ENCODE measurements around the genes SH2B2 and FAM185A.

- PRO-cap, result no peak
Observed at GRCh38 chr7:101815740-101816549, 1.5 kb upstream of the CUX1 start.

GRCh38 chr7:101816550-101816836 is 933 bp upstream of the CUX1 start:
- PRO-cap, result no peak

DNA sequence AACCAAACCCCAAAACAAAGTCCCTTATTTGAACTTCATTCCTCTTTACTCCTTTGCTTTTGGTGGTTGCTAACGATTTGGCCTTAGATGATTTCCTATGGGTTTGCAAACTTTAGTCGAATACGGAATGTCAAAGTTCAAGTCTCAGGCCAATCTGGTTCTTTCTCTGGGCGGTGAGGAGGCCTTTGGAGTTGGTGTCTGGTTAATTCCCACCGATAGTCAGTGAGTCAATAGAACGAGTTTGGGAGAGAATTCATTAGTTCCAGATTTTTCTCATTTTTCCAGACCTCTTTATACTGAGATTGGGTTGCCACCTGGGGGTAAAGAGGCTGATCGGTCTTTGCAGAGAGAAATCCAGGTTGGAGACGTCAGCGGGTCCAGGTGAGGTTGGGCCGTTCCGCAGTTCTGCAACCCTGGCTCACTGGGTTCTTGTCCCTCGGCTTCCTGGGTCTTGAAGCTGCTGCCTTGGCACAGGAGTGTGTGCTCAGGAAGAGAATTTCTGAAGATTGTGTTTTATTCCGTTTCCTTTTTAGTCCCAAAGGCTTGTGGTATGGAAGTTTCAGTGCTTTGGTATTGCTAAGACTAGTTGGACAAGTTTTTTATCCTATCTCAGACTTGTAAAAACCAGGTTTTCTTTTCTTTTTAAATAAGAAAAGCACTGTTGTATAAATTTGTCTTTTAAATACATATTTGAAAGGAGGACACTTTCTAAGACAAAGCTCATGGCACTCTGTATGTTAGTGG is 1.3 kb downstream of the CUX1 start:
- PRO-cap, result no peak

DNA sequence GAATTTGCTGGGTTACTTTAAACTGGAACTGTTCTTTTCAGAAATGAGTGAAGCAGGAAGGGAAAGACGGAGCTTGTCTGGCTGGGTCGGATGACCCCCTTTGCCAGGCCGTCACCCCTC is 40.0 kb downstream of the CUX1 start:
- PRO-cap, result no peak

GRCh38 chr7:101927625-101928211 is 110.3 kb downstream of the CUX1 start:
- PRO-cap, result no peak

- PRO-cap, result no peak
Observed at GRCh38 chr7:102152638-102153210, 133.9 kb upstream of the SH2B2 start.

DNA sequence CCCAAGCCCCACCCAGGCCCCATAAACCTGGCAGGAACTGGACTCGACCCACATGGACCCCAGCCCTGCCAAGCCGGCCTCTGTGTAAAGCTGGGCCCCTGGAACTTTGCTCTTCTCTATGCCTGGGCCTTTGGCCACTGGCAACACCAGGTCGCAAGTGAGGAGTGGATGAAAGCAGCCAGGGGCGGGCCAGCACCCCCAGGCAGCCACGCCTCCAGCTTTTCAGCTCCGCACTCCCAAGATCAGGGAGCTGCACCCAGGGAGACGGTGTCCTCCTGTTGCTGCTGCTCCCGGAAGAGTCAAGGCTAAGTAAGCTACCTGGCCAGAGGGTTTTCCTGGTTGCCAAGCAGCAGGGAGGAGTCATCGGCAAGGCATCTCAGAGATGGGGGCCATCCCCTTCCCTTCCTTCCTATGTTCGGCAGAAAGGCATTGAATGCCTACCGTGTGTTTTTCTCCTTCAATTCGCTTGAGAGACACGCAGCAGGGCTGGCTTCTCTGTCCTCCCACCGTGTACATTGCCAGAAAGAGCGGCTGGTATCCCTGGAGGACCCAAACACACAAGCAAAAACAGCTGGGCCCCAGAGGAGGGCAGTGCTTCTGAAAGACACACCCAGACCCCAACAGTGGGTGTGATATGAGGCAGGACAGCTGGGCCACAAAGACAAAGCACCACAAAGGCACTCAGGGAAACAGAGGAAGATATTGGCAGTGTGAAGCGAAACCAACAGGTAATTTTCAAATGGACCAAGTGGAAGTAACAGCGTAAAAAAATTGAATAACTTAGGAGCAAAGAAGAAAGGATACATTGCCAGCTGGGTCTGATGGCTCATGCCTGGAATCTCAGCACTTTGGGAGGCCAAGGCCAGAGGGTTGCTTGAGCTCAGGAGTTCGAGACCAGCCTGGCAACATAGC is 133.2 kb upstream of the SH2B2 start:
- PRO-cap, result no peak

DNA sequence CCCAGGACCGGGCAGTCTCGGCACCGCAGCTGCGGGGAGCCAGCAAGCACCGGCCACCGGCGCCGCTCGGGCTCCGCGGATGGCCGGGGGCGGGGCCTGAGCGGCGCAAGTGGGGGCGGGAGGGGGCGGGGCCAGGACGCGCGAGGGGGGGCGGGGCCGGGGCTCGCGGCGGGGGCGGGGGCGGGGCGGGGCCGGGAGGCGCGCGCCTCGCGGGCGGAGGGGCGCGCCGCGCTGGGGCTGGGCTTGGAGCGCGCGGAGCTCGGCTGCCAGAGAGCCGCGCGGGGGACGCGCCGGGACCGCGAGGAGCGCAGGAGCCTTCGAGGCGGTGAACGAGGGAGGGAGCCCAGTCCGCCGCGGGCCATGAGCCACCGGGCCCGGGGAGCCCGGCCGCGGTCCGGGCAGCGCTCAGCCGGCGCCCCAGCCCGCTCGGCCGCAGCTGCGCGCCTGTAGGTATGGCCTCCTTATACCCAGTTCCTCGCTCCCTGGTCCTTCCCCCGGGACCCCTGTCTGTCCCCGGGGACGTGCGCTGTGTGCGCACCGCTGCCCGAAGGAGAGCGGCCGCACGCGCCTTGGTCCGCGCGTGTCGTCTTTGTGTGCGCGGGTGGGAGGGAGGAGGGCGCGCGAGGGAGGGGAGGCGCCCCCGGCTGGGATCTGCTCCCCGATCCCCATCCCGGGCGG is at the start of gene SH2B2:
TSS of gene SH2B2 (plus strand) at position 224 of the 678 bp plus-strand sequence.
- PRO-cap, result bidirectional peak, plus-strand start at position 271 of the sequence, minus-strand start at position 81 of the sequence

- PRO-cap, result no peak
Observed at GRCh38 chr7:102306789-102307699, 20.4 kb downstream of the SH2B2 start.

GRCh38 chr7:102383744-102384402 is 12.3 kb upstream of the PRKRIP1 start:
- PRO-cap, result no peak

- PRO-cap, result bidirectional peak, plus-strand start at chr7:102396637, minus-strand start at chr7:102396645
Observed at GRCh38 chr7:102396505-102397357, 568 bp downstream of the PRKRIP1 start.

- PRO-cap, result no peak
Observed at GRCh38 chr7:102440047-102440588, 6.7 kb downstream of the ORAI2 start.

GRCh38 chr7:102748623-102749665 is at the start of gene FAM185A:
TSS of gene FAM185A (plus strand) at chr7:102748999.
- PRO-cap, result no peak

DNA sequence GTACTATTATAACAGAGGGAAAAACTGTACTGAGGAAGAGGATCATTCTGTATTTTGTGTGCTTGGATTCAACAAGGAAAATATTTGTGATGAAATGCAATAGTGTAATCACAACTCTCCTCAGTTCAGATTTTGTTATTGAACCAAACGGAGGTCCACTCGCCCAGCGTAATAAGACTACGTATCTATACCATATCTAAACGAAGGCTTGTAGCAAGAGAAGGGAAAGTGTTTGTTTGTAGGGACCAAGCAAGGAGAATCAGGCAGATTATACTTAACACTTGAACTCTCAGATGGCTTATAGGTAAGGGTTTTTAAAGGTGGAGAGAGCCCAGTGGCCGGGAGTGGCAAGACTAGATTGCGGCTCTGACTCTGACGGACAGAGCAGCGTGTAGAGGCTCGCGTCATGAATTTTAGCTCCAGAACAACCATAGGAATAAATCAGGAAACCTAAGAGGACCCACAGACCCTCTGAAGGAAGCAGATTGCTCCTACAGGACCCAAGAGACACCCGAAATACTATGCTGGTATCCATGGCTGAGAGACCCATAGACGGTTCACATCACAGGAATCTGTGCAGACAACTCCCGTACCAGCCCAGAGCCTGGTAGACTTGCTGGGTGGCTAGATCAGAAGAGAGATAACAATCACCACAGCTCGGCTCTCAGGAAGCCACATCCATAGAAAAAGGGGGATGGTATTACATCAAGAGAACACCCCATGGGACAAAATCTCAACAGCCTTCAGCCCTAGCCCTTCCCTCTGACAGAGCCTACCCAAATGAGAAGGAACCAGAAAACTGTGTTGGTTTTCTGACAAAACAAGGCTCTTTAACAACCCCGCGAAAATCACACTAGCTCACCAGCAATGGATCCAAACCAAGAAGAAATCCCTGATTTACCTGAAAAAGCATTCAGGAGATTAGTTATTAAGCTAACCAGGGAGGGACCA is 51.0 kb downstream of the FAM185A start:
- PRO-cap, result no peak

GRCh38 chr7:102914388-102915576 is 2.0 kb downstream of the LRRC17 start:
- PRO-cap, result no peak

DNA sequence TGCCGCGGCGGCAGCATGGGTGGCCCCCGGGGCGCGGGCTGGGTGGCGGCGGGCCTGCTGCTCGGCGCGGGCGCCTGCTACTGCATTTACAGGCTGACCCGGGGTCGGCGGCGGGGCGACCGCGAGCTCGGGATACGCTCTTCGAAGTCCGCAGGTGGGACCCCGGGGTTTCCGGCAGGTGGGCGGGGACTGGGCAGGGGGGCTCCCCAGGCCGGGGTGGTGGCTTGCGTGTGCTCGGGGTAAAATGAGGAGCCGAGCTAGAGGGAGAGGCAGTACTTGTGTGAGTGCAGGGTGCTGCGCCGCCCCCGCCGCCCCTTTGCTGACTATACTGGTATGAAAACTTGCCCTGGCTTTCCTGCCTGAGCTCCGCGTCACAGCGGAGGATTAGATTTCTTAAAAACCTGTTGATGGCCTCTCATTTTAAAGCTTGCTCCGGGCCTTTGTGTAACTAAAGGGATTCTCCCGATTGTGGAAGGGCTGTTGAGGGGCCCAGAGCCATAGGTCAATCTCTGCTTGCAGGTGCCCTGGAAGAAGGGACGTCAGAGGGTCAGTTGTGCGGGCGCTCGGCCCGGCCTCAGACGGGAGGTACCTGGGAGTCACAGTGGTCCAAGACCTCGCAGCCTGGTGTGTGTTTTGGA is 437 bp downstream of the ARMC10 start:
- PRO-cap, result unidirectional peak, minus-strand start at position 327 of the sequence

DNA sequence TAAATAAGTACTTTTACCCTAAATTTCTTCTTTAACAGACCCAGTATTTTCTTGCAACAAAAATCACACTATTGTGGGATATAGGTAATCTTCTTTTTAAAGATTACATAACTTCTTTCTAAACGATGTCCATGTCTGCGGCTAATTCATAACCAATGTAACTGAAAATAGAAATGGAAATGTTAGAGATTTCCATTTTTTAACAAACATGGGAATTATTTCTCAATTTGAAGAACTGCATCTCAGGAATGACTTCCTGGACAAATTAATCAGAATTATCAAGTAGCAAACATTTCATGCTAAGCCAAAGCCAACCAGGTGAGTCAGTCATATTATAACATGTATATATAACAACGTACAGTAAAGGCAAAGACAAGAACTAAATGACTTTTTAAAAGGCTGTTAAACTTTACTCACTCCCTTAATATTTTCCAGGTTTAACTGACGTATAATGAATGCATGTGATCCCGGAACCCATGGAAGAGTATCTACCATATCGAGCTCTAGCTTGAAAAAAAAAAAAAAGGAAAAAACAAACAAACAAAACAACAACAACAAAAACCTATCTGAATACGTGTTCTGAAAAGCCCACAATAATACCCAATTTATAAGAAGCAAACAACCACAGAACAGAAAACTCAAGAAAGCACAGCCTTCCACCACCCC is 822 bp downstream of the NAPEPLD start:
- PRO-cap, result no peak

DNA sequence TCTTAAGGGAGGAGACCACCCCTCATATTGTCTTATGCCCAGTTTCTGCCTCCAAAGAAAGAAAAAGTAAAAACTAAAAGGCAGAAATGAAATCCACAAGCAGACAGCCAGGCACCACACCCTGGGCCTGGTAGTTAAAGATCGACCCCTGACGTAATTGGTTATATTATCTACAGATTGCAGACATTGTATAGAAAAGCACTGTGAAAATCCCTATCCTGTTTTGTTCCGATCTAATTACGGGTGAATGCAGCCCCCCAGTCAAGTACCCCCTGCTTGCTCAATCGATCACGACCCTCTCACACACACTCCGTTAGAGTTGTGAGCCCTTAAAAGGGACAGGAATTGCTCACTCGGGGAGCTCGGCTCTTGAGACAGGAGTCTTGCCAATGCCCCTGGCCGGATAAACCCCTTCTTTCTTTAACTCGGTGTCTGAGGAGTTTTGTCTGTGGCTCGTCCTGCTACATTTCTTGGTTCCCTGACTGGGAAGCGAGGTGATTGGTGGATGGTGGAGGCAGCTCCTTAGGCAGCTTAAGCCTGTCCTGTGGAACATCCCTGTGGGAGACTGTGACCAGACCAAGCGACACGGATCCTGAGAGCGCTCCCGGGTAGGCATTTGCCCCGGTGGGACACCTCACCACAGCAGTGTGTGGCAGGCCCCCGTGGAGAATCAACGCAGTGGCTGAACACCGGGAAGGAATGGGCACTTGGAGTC is 3.6 kb upstream of the NAPEPLD start:
- PRO-cap, result no peak

GRCh38 chr7:103155605-103156037 is 6.7 kb upstream of the NAPEPLD start:
- PRO-cap, result no peak

DNA sequence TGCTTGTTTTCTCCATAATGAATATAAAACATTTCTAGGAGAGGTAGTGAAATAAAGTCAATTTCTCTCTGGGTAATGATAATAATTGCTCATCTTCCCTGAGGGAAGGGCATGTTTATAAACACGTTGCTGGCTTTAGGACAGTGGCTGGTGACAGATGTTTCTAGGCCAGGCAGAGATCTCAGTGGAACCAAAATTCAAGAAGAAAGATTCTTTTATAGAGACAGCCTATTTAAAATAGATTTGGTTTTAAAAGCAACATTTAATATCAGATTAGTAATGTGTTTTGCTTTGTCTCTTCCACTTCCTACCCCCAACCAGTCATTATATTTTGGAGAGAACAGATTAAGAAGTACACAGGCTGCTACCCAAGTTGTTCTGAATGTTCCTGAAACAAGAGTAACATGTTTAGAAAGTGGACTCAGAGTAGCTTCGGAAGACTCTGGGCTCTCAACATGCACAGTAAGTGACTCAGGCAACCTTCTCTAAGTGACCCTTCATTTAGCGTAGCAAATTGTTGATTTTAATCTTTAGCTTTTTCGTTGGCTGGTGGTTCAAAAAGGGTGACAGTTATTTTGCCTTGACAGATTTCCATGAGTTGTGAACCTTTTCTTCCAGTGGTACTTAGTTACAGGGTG is 1.1 kb downstream of the PMPCB start:
- PRO-cap, result no peak

Data from mesothelial cell of epicardium (in vitro differentiated cells).